Body of pancreas (tissue), 2 donors: ENCODE measurements around a stretch of chr22.

DNA sequence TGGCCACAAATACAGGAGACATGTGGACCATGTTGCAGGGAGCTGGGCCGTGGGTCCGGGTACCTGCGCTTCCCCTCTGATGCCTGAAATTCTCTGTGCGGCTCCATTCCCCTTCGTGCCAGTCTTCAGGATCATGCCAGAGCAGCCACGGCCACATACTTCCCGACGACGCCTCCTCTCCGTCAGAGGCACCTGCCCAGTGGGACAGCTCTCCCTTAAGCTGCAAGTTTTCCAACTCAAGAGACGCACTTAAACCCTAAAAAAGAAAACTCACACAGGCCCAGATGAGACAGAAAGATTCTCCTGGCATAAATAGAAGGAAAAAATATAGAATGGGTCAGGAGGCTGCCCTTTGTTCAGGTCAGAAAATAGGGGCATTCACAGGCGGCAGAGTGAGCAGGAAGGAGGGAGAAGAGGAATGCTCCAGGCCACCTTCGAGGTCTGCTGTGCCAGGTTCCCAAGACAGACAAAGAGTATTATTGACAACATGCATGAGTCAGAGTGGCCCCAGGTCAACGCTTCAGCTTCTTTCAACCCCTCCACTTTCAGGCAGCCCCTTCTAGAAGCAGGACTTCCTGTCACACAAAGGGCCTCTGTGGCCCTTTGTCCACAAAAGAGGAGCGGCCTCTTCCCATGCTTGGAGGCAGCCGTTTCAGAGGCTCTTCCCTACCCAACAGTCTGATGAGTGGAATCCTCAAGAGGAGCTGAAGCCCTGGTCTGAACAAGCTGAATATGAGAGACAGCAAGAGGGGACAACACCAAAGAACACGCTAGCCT lies 67.9 kb downstream of the PACSIN2 start:
- PRO-cap = no peak
- RAMPAGE, long total RNA, 2 experiments = no peak in any of the 2 experiments

DNA sequence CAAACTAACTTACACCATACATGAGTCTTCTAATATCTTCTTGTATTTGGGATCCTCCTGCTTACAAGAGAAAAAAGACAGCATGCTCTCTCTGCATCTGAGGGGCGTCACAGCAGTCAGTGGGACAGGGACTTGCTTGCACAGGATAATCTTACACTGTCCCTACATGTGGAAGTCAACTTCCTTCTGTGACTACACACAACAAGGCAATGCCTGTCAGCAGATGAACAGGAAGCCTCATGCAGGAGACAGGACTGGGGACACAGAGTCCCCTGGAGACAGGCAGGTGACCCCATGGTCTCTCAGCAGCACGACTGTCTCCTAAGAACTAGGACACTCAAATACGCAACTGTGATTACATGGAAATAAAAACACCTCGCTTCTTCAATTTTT lies 54.8 kb downstream of the PACSIN2 start:
- PRO-cap = no peak
- RAMPAGE, long total RNA, 2 experiments = no peak in any of the 2 experiments

GRCh38 chr22:42967876-42968381 lies 47.0 kb downstream of the PACSIN2 start:
- PRO-cap = no peak
- RAMPAGE, long total RNA, 2 experiments = no peak in any of the 2 experiments

GRCh38 chr22:42990956-42991865 lies 23.7 kb downstream of the PACSIN2 start:
- PRO-cap = bidirectional peak, plus-strand start at chr22:42991311, minus-strand start at chr22:42991093; bidirectional peak, plus-strand start at chr22:42991655, minus-strand start at chr22:42991573
- RAMPAGE, long total RNA, 2 experiments = no peak in any of the 2 experiments

DNA sequence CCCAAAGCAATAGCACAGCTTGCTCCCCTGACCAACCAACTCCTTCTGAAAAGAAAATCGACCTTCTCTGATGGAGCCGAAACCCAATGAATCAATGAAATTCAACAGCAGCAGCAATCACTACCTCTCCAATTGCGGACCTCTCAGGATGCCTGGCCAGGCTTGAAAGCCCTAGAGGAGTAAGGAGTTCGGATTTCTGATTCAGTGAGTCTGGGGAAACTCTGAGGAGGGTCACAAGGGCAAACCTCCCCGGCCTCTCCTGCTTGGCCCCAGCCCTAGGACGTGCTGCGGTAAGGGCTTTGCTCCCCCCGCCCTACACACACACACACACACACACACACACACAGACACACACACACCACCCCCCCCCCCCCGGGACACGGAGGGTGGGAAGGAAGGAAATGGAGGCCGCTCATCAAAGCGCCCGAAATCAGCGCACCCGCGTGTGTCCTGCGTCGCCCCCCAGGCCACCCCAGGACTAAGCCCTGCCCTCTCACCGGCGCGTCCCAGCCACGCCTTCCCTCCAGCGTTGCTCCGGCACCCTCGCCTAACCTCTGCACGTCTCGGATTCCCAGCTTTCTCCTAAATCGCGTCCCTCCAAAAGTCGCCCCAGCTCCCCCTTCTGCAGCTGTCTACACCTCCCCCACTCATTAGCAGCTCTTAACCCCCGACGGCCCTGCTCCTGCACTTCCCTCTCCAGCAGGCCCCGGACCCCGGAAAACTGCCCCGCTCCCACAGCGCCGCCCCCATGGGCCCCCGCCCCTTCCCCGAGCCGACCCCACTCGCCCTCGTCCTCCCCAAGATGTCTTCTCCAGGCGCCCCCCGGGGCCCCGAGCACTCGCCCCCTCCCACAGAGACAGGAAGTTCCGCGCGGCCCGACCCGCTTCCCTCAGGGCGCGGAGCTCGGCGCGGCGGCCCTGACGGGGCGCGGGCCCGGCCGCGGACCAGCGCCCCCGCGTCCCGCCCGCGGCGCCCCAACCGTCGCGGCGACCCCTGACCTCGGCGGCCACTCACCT lies 634 bp downstream of the PACSIN2 start:
- PRO-cap = bidirectional peak, plus-strand start at position 204 of the sequence, minus-strand start at position 47 of the sequence; bidirectional peak, plus-strand start at position 540 of the sequence, minus-strand start at position 556 of the sequence
- RAMPAGE, long total RNA, 2 experiments = no peak in any of the 2 experiments

DNA sequence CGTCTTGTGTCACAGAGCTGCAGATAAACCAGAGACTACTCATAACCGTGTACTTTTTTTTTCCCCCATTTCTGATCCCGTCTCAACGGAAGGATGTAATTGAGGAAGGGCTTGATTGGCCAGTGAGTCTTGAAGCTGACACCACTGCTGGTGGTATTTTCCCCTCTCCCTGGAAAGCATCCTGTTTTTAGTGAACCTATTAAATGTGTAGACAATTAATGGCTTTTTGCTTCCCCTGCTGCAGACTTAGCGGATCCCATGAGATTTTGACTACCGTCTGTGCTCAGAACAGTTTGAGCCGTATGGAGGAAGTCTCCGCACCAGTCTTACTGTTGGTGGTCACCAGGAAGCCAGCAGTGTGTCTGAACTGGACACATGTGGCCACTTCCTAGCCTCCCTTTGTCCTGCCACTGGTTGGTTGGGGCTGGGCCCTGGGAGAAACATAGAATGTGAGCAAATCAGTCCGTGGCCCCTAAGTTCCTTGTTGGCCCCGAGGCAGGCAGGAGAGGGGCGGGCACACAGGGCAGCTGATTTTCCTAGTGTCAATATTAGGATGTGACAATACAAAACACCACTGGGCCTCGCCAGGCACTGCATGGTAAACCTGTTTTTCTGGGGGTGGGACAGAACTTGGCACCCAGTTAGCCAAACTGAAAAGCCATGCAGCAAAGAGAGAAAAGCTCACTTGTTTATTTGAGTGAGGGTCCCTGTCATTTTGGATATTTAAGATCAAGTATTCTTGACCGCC lies 3.2 kb downstream of the BIK start:
- PRO-cap = no peak
- RAMPAGE, long total RNA, 2 experiments = no peak in any of the 2 experiments

- PRO-cap = no peak
- RAMPAGE, long total RNA, 2 experiments = no peak in any of the 2 experiments
Observed at GRCh38 chr22:43153694-43154142, 2.4 kb downstream of the TSPO start.

- PRO-cap = no peak
- RAMPAGE, long total RNA, 2 experiments = no peak in any of the 2 experiments
Observed at GRCh38 chr22:43154795-43155170, 3.4 kb downstream of the TSPO start.

DNA sequence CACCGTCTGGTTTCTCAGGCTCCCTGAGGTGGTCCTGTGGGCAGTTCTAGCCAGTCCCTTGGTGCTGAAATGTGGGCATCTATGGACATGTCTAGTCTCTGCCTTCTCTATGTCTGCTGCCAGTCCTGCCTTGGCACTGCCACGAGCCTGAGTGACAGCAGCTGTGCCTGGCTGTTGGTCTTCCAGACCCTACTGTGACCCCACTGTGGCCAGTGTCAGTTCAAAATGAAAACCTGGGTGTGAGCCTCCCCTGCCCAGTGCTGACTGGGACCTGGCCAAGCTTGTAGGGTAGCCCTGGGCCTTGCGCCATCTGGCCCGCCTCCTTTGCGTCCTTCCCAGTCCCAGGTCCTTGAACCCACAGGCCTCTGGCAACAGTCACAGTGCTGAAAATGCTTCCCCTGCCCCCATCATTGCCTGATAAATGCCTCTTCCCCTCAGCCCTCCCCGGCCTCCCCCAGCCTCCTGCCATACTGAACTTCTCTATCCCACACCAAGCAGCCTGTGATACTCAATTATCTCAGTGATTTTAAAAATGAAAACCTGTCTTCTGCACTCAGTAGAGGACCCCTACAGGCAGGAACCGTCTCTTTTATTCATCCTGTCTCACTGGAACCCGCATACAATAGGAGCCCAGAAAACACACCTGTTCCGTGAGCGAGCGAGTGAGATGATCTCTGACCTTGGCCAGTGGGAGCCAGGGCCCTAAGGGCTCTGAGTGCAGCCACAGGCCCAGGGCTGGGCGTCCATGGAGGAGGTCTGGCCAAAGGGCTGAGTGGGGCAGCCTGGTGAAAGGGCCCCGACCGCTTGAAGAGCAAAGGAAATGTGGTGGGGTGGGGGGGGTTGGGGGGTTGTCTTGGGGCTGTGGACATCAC lies 49.6 kb upstream of the TTLL12 start:
- PRO-cap = no peak
- RAMPAGE, long total RNA, 2 experiments = no peak in any of the 2 experiments

DNA sequence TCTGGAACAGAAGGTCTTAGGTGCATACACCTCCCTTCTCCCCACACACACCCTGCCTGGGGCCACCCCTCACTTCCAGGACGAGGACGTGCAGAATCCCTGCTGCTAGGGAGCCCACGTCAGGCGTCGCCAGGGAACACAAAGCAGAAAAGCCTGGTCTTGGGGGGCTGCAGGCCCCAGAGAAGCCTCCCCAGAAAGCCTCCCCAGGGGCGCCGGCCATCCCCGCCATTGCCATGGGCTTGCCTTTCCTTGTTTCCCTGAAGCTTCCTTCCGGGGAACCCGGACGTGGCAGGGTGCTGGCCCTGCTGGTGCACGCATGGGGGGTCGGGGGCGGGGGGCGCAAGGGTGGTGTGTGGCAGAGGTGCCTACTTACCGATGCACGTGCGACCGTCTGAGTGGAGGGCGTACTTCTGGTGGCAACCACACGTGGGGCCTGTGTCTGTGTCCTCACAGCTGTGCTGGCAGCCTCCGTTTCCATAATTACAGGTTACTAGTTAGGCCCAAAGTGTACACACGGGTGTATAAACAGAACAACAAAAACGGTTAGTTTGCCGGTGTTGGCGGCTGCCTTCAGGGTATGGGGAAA lies 71.0 kb upstream of the TTLL12 start:
- PRO-cap = no peak
- RAMPAGE, long total RNA, 2 experiments = no peak in any of the 2 experiments

GRCh38 chr22:43342573-43343047 lies 562 bp downstream of the SCUBE1 start:
- PRO-cap = no peak
- RAMPAGE, long total RNA, 2 experiments = no peak in any of the 2 experiments

GRCh38 chr22:43482165-43482516 lies 70.3 kb downstream of the MPPED1 start:
- PRO-cap = no peak
- RAMPAGE, long total RNA, 2 experiments = no peak in any of the 2 experiments

DNA sequence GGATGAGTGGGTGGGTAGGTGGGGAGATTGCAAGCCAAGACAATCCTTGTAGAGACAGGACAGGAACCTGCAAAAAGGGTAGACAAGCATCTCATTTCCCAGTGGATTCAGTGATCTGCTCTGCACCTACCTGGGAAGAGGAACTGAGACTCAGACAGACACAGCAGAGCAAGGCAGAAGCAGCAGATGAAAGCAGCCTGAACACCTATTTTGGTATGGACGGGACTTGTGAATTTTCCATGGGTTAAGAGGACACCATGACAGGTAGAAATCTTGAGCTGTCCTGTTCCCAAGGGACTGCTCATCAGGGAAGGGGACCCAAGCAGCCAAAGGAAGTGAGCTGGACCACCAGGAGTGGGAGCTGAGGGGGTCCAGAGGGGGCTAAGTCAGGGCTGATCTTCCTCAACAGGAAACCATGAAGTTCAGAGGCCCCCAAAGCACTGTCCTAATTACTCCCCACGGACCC lies 67.8 kb downstream of the EFCAB6 start:
- PRO-cap = unidirectional peak, minus-strand start at position 296 of the sequence
- RAMPAGE, long total RNA, 2 experiments = no peak in any of the 2 experiments

GRCh38 chr22:44032185-44032630 lies 8.1 kb downstream of the PARVB start:
- PRO-cap = no peak
- RAMPAGE, long total RNA, 2 experiments = no peak in any of the 2 experiments

GRCh38 chr22:44083519-44083822 lies 59.4 kb downstream of the PARVB start:
- PRO-cap = no peak
- RAMPAGE, long total RNA, 2 experiments = no peak in any of the 2 experiments

DNA sequence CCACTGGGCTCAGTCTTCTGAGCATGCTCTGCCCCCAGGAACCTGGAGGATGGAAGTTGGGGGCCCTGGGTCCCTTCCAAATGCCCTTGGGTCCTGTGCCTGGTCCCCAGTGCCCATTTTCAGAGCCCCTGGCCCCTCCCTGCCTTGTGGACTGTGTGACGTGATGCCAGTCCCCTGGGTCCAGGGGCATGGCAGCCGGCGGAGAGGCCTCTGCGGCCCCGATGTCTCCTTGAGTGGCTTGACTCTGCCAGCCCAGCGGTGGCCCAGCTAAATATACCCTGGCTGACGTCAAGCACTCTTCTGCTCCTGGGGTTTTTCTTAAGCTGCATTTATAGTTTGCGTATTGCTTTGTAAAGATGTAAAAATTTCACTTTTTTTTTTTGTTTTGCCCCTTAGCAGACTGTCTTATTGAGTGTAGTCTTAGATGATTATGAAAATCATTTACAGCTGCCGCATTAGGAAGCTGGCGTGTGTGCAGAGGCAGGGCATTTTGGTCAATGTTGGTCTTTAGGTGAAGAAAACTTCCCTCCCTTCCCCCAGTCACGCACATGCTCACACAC lies 35.1 kb upstream of the PARVG start:
- PRO-cap = no peak
- RAMPAGE, long total RNA, 2 experiments = no peak in any of the 2 experiments

- PRO-cap = unidirectional peak, plus-strand start at chr22:44168777
- RAMPAGE, long total RNA, 2 experiments = no peak in any of the 2 experiments
Observed at GRCh38 chr22:44168667-44169113, 12.0 kb upstream of the PARVG start.

DNA sequence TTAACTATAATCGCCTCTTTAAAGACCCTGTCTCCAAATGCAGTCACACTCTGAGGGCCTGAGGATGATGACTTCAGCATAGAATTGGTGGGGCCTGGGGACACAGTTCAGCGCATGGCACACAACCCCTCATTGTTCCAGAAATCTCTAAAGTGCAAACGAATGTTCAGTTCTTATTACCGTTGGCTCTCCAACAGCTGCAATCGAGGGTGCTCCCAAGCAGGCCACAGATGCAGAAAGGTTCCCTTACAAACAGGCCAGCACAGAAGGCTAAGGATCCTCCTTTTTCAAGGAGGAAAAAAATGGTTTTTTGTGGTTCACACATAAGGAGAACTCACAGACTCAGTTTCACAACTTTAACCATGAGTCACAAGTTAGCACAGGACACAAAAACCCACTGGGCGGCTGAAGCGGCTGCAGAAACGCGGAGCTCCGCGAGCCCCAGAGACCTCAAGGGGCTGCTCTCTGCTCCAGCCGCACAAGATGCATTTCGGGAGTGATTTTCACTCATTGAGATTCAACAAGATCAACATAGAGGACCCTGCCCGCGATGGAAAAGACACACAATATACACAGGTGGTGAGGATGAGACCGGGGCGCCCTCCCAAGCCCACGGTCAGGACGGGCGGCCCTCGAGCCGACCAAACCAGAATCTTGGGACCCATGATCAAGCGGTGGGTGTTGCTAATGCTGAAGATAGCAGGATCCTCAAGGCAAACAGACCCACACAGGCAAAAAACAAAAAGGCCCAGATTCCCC lies 98.2 kb upstream of the PRR5 start:
- PRO-cap = no peak
- RAMPAGE, long total RNA, 2 experiments = no peak in any of the 2 experiments

- PRO-cap = no peak
- RAMPAGE, long total RNA, 2 experiments = no peak in any of the 2 experiments
Observed at GRCh38 chr22:44648246-44649325, 53.4 kb upstream of the PRR5 start.

DNA sequence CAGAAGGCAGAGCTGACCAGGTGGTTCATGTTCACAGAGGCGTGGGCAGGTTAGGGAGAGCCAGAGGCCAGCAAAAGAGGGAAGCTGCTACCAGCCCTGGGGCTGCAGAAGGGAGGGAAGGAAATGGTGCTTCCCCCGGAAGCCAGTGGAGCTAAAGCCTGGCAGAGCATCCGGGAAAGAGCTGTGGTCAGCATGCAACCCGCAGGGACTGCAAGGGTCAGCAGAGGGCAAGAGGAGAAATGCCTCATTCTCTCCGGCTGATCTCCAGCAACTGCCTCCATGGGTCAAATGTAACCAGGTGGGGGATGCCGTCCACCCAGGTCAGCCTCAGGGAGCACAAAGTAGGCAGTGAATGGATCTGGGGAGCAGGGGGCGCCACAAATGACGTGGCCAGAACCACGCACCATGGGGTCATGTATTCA lies 36.9 kb upstream of the PRR5 start:
- PRO-cap = no peak
- RAMPAGE, long total RNA, 2 experiments = no peak in any of the 2 experiments